ENCODE data around the gene CCDC68.

- PRO-cap, result no peak
- RAMPAGE, long total RNA, result no peak
- RRBS, result no CpG with 5 or more reads among the region's 1 CpG
These were observed 7.2 kb upstream of the POLI start for GRCh38 chr18:54262253-54262461.

- PRO-cap, result no peak
- RAMPAGE, long total RNA, result no peak
- RRBS, result 2% methylated on average over 16 of the region's 37 CpGs
These were observed at the start of gene CCDC68 for GRCh38 chr18:54959271-54959604. Gene CCDC68, minus strand, starts transcription at chr18:54959461.

DNA sequence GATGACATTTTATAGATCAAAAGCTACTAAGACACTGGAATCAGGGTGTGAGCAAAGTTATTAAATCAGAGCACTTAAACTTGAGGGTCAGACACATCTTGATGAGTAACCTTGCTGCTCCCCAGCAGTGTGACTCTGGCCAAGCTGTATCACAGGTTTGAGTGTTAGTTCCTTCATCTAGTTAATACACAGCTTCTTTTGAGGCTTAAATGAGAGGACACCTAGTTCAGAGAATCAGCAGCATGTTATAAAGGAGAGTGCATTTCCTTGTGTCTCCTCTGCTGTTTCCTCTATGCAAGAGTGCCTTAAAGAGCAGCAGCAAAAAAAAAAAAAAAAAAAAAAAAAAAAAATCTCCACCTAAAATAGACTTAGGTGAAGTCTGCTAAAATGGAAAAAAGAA lies 261.9 kb downstream of the TCF4 start:
- PRO-cap, result no peak
- RAMPAGE, long total RNA, result no peak

DNA sequence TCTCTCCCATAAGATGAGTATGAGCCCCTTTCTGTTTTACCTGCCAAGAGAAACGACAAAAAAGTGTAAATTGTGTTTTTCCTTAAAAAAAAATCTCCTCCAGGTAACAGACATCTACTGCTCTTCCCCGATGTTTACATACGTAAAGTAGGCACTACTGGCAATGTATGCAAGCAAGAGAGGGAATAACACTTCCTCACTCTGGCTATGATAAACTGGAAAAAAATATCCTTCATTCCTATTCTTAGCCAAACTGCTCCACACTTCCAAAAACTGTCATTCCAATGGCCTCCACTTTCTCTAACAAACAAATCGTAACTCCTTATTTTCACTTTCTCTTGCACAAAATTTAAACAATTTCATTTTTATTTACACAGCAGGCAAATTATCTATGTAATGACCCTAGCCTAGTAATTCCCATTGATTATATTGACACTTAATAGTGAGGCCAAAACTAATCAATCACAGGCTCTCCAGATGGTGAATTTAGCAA lies 184.5 kb downstream of the TCF4 start:
- PRO-cap, result no peak
- RAMPAGE, long total RNA, result no peak
- RRBS, result no CpG with 5 or more reads among the region's 4 CpGs

DNA sequence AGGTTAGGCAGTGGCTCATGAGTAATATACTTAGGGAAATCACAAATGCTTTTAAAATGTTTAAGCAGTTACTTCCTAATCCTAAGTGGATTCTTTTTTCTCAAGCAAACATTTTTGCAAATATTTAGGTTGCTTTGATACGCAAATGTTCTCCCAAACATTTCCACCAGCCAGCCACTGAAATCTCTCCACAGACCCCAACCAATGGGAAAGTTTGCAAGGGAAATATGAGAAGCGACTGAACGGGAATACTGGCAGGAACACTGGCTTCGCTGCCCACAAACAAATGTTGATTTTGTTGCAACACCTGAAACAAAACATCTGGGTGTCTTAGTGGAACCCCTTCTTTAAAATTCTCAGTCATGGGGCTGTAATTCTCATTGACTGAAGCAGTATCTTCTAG lies 168.4 kb downstream of the TCF4 start:
- PRO-cap, result no peak
- RAMPAGE, long total RNA, result no peak
- RRBS, result no CpG with 5 or more reads among the region's 4 CpGs

- PRO-cap, result no peak
- RAMPAGE, long total RNA, result no peak
- RRBS, result no CpG with 5 or more reads among the region's 11 CpGs
These were observed 167.8 kb downstream of the TCF4 start for GRCh38 chr18:55419991-55420820.

GRCh38 chr18:55498118-55498328 lies 90.0 kb downstream of the TCF4 start:
- PRO-cap, result unidirectional peak, minus-strand start at chr18:55498270
- RAMPAGE, long total RNA, result no peak
- RRBS, result no CpG with 5 or more reads among the region's 3 CpGs

DNA sequence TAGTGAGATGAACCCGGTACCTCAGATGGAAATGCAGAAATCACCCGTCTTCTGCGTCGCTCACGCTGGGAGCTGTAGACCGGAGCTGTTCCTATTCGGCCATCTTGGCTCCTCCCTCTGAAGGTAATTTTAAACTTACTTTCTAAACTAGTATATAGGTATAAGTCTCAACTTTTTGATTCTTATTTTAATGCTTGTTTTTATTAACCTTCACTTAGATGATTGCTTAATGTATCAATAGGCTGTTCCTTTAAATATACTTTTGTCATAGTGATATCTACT lies 133.4 kb upstream of the TCF4 start:
- PRO-cap, result no peak
- RAMPAGE, long total RNA, result no peak
- RRBS, result no CpG with 5 or more reads among the region's 7 CpGs

DNA sequence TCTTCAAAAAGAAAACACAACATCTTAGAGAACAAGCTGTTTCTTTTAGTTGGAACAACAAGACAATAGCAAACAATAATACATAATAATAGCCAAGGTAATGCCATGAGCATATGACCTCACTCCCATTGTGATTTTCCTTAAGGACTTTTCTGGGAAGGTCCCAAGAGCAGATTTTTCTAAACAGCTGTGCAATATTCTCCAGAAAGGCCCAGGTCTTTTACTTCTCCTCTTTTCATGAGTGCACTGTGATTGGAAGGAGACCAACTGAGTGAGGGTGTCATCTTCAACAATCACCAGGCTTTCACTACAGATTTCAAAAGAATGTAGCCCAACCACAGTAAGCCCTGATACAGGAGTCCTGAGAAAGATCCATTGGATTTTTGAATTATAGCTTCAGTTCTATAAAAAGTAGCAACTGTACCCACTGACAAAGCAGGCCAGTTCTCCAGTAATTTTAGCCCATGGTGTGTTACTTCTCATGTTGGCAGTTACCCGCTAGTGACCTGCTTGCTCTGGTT lies 144.4 kb upstream of the TCF4 start:
- PRO-cap, result no peak
- RAMPAGE, long total RNA, result no peak
- RRBS, result no CpG with 5 or more reads among the region's 1 CpG

DNA sequence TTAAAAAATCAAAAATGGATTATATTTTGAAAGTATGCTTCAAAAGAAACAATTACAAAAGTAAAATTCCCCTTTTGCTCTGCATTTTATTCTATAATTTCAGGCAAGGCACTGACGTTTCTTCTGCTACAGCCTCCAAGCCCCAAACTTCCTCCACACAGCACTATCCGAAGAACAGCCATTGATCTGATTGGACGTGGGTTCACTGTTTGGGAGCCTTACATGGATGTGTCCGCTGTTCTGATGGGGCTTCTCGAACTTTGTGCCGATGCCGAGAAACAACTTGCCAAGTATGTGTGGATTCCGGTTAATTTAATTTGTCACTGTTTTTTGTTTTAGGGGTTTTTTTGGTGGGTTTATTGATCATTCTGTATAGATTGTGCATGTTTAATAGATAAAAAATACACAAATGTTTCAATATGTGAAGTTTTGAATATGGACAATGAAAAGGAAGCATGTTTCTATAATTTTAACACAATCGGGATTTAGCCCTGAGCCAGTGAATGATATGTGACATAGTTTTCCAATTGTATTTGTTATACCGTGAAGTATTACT lies 223.0 kb upstream of the BOD1L2 start:
- PRO-cap, result no peak
- RAMPAGE, long total RNA, result no peak
- RRBS, result no CpG with 5 or more reads among the region's 10 CpGs

- PRO-cap, result no peak
- RAMPAGE, long total RNA, result no peak
- RRBS, result 5% methylated on average over 12 of the region's 29 CpGs
These were observed 548 bp upstream of the ONECUT2 start for GRCh38 chr18:57434581-57435070.

DNA sequence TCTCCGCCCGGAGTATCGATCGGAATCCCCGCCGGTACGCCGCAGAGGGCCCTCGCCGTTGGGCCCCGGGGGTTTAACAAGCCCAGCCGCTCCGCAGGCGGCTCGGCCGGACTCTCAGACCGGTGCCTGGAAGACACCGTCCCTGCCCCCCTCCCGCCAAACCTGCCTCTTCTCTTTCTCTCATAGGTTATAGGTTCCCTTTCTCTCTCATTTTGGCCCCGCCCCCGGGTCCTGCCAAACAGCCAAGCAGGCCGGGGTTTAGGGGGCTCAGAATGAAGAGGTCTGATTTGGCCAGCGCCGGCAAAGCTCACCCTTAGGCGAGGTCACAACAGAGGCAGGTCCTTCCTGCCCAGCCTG lies 4.5 kb downstream of the ONECUT2 start:
- PRO-cap, result unidirectional peak, plus-strand start at position 253 of the sequence
- RAMPAGE, long total RNA, result no peak
- RRBS, result 11% methylated on average over 13 of the region's 25 CpGs

DNA sequence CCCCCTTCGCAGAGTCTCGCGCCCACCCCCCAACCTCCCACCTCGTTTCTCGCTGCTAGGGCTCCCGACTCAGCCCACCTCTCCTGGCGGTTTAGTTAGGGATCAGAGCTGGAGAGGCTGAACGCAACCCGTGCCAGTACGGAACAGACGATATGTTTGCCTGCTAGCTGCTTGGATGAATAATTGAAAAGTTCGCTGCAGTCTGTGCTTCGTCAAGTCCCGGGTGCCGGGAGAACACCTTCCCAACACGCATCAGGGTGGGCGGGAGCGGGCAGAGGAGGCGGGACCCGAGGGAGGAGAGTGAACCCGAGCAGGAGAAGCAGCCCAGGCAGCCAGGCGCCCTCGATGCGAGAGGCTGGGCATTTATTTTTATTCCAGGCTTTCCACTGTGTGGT lies 5.6 kb downstream of the ONECUT2 start:
- PRO-cap, result no peak
- RAMPAGE, long total RNA, result no peak
- RRBS, result no CpG with 5 or more reads among the region's 24 CpGs

DNA sequence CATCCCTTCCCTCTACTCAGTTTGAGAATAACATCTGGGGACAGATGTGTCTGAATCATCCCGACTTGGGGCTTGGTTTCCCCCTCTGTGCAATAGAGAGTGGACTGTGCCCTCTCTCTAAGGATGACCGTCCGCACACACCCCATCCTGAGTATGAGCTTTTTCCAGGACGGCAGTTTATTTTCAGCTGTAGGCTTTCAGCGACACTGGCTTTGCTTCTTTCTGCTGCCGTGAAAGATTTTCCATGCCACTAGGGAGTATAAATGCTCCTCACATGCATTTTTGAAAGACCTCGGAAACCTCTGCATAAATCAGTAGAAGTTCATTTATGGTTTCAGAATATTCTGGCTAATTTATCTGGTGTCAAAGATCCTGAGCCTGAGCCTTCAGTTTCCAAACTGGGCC lies 53.5 kb downstream of the FECH start:
- PRO-cap, result no peak
- RAMPAGE, long total RNA, result no peak
- RRBS, result no CpG with 5 or more reads among the region's 7 CpGs

- PRO-cap, result no peak
- RAMPAGE, long total RNA, result no peak
- RRBS, result no CpG with 5 or more reads among the region's 12 CpGs
These were observed 39.5 kb upstream of the NARS1 start for GRCh38 chr18:57661148-57661571.

GRCh38 chr18:57784505-57785244 lies 18.4 kb downstream of the ATP8B1 start:
- PRO-cap, result no peak
- RAMPAGE, long total RNA, result no peak
- RRBS, result 79% methylated on average over 3 of the region's 12 CpGs

DNA sequence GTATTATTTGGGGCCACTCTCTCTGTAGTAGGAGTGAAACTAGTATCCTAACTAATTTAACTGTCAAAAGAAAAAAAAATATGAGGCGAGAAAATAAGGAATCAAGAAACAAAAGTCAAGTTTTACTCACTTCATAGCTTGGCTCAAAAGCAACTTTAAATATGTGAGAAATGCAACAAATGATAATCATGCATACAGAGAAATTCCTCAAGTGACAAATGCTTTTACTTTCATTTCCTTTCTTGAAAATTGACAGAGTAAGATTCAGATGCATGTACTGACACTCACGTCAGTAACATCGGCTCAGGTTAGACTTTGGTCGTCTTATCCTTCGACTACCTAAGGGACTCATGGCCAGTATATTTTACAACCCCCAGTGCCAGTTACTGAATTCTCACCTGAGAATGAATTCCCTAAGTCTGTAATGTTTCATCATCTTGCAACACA lies 30.2 kb upstream of the ATP8B1 start:
- PRO-cap, result no peak
- RAMPAGE, long total RNA, result no peak
- RRBS, result no CpG with 5 or more reads among the region's 5 CpGs

- PRO-cap, result unidirectional peak, minus-strand start at chr18:58045553
- RAMPAGE, long total RNA, result no peak
- RRBS, result 2% methylated on average over 14 of the region's 49 CpGs
These were observed 1.2 kb downstream of the NEDD4L start for GRCh38 chr18:58044945-58045858.

GRCh38 chr18:58046141-58046469 lies 2.1 kb downstream of the NEDD4L start:
- PRO-cap, result no peak
- RAMPAGE, long total RNA, result no peak
- RRBS, result no CpG with 5 or more reads among the region's 5 CpGs

DNA sequence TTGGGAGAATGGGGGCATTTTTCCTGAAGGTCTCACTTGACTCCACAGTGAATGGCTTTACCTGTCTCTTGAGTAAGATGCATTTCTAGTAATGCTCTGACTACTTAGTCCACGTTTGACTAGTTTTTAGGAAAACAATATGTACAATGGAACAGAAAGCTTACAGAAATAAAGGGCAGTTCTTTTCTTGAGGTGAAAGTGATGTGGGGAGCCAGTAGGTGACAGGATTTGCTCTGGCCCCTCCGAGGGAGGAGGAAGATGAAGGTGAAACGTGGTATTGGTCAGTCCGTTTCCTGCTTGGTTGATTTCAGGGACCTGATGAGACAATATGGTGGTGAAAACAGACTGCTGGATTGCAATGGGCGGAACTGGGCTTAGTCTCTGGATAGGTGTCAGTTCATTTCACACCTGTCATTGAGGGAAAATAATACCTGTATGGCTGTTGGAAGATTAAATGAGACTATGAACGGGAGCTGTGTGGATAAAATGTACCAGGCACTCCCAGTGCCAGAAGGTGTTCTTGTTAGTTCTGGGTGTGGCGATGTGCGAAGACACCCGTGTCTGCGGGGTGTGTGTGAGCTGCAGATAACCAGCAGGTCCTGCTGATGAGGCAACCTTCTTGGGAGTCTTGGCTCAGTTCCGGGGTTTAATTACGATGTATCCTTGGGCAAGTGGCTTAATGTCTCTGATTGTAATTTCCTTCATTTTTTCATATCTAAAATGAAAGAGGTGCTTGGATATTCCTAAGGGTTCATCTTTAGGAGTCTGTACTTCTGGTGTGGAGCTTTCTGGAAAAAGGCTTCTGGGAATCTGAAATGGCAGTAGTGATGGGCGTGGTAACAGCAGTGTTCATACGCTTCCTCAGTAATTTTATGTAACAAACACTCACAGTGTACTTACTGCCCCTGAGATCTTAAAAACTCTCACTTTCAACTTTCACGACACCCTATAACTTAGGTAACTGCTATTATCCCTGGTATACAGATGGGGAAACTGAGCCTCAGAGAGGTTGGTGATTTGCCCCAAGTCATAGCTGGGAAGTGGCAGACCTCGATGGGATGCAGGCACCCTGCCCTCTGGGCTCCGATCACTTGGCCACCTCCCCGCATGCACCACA lies 34.9 kb downstream of the NEDD4L start:
- PRO-cap, result no peak
- RAMPAGE, long total RNA, result no peak
- RRBS, result no CpG with 5 or more reads among the region's 18 CpGs